Transverse colon (tissue), 4 donors: ENCODE data around the genes KDM4B, MICOS13 and CATSPERD.

- PRO-cap: unidirectional peak, minus-strand start at chr19:4917019
- RAMPAGE, long total RNA, 4 experiments: start-site peak on the minus strand in 3 of 4 experiments, at chr19:4916776-4916832 at its widest, 5 to 23 reads per replicate
Observed at GRCh38 chr19:4916267-4917339, 7.3 kb downstream of the UHRF1 start.

GRCh38 chr19:4968361-4969720 is at the start of gene KDM4B:
TSS of gene KDM4B (plus strand) at chr19:4969113.
- PRO-cap: unidirectional peak, minus-strand start at chr19:4968646; unidirectional peak, plus-strand start at chr19:4969112
- RAMPAGE, long total RNA, 4 experiments: no peak in any of the 4 experiments

DNA sequence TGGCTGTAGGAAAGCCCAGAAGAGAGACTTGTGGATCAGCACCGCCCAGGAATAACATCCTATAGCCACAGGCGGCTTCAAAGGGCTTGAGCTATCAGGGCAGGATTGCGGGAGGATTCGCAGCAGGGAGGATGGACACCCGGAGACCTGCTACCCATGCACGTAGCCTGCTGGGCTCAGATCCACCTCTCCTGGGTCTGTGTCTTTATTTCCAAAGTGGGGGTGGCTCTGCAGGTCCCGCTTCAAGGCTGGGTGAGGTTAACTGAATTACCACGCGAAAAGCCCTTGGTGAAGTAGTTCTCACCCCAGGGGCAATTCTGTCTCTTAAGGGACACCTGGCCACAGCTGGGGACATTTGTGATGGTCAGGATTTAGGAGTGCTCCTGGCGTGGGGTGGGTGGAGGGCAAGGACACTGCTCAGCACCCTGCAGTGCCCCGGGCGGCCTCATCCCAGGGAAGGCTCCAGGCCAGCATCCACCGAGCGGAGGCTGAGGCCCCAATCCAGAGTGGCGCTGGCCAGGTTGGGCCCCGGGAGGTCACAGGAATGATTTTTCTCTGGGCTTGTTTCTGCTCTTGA is 14.9 kb downstream of the KDM4B start:
- PRO-cap: no peak
- RAMPAGE, long total RNA, 4 experiments: no peak in any of the 4 experiments

GRCh38 chr19:5005750-5006358 is 36.9 kb downstream of the KDM4B start:
- PRO-cap: no peak
- RAMPAGE, long total RNA, 4 experiments: no peak in any of the 4 experiments

DNA sequence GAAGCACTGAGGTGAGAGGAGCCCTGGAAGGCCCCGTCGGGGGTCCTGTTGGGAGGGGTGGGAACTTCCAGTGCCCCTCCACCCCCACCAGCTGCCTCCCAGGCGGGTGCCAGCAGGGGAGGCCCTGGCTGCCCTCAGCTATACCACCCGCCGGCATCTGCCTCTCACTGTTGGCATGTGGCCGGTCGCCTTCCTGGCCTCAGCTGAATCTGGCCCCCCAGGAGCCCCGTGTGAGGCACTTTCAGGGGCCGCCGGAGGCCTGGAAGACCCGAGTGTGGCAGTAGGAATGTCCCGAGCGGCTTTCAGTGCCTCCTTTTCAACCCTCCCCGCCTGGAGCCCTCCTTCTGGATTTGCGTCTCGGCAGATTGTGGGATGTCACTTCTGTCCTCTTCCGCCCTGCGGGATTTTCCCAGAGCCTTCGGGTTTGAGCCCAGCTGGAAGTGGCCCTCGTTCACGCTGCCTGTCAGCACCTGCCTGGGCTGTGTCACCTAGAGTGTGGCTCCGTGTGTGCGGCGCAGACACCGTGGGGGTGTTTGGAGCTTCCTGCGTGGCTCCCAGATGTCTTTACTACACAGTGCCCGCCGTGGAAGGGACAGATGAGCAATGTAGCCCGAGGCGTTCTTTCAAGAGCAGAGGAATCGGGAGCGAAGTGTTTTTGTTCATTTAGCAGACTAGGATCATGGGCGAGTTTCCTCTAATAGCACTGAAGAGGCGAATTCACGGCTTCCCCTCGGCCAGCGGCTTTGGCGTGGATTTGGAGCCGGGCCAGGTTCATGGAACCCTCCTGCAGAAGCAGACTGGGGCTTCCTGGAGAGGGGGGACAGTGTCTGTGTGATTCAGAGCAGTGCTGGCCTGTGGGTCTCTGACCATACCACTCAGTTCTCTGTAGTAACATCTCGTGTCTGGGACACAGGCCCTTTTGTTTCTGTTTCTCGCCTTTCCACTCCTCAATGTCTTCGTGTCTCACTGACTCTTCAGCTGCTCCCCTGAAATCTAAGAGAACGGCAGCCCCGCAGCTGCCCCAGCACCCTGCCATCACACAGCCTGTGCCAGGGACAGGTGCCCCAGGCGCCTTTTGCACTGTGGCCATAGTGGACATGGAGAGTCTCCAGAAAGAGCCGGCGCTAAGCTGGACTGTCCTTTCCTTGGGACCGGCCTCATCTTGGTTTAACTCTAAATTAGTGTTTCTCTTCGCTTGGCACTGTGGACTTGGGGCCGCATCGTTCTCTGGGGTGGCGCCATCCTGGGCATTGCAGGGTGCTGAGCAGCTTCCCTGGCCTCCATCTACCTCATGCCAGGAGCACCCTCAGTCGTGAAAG is 68.0 kb downstream of the KDM4B start:
- PRO-cap: no peak
- RAMPAGE, long total RNA, 4 experiments: no peak in any of the 4 experiments

GRCh38 chr19:5060466-5061200 is 91.7 kb downstream of the KDM4B start:
- PRO-cap: no peak
- RAMPAGE, long total RNA, 4 experiments: no peak in any of the 4 experiments

GRCh38 chr19:5080072-5080784 is 111.3 kb downstream of the KDM4B start:
- PRO-cap: no peak
- RAMPAGE, long total RNA, 4 experiments: start-site peak on the plus strand in 1 of 4 experiments, at chr19:5080344-5080440 at its widest, 26 reads per replicate

DNA sequence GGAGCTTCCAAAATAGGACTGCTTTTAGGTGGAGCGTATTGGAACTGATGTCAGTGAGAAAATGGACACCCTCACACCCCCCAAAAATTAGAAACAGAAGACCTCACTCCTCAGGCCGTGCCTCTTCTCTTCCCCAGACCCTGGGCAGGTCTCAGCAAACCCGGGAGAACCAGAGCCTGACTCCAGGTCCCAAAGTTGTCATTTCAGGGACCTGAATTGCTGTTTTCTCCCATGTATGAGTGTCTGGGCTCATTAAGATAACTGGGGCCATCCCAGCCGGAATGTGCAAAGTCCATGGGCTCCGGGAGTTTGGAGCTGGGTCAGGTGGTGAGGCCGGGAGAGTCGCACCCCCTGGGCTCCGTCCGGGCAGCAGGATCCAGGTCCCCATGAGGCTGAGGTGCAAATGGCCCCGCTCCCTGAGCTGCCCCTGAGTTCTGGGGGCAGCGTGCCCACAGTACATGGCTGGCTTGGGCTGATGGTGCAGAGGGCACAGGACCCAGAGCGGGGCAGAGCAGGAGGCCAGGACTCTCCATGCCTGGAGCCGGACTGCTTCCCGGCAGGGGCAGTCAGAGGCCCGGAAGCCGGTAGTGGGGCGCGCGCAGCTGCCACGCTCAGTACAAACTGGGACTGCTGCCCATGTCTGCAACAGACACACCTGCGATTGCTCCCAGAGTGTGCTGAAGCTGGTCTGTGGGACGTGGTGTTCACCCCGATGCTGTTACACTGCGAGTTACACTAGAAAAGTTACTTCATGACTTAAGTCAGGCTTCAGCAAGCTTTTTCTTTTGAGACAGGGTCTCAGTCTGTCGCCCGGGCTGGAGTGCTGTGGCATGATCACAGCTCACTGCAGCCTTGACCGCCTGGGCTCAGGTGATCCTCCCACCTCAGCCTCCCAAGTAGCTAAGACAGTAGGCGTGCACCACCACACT is 136.0 kb downstream of the KDM4B start:
- PRO-cap: no peak
- RAMPAGE, long total RNA, 4 experiments: no peak in any of the 4 experiments

DNA sequence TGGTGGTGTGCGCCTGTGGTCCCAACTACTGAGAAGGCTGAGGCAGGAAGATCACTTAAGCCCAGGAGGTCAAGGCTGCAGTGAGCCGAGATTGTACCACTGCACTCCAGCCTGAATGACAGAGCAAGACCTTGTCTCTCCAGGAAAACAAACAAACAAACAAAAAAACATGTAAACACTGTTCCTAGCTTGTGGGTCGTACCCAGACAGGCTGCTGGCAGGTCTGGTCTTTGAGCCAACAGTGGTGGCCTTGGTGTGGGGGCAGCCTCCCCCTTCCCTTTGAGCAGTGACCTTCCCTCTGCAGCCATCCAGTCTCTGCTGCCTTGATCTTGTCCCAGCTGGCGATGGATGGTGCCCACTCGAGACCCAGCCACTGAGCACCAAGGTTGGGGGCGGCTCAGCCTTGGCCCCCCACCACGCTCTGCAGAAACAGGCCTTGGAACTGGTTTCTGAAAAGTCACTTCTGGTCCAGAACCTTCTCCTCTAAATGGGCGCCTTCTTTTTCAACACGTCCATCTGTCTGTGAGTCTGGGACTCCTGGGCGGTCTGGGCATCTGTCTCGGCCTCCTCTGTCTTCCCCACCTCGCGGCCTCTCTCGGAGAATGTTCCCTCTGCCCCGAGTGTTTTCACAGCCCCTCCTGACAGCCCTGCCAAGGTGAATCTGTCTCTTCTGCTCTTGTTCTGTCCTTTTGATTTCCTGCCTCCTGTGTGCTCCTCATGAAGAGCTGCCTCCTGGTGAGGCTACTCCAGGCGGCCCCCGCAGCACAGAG is 143.4 kb downstream of the KDM4B start:
- PRO-cap: no peak
- RAMPAGE, long total RNA, 4 experiments: no peak in any of the 4 experiments

- PRO-cap: no peak
- RAMPAGE, long total RNA, 4 experiments: start-site peak on the plus strand in 3 of 4 experiments, at chr19:5115469-5115720 at its widest, 7 to 28 reads per replicate
Observed at GRCh38 chr19:5115389-5115880, 146.5 kb downstream of the KDM4B start.

- PRO-cap: no peak
- RAMPAGE, long total RNA, 4 experiments: start-site peak on the plus strand in 2 of 4 experiments, at chr19:5118793-5119174 at its widest, 6 to 17 reads per replicate
Observed at GRCh38 chr19:5118563-5119431, 149.9 kb downstream of the KDM4B start.

GRCh38 chr19:5143297-5143962 is 174.5 kb downstream of the KDM4B start:
- PRO-cap: no peak
- RAMPAGE, long total RNA, 4 experiments: no peak in any of the 4 experiments

DNA sequence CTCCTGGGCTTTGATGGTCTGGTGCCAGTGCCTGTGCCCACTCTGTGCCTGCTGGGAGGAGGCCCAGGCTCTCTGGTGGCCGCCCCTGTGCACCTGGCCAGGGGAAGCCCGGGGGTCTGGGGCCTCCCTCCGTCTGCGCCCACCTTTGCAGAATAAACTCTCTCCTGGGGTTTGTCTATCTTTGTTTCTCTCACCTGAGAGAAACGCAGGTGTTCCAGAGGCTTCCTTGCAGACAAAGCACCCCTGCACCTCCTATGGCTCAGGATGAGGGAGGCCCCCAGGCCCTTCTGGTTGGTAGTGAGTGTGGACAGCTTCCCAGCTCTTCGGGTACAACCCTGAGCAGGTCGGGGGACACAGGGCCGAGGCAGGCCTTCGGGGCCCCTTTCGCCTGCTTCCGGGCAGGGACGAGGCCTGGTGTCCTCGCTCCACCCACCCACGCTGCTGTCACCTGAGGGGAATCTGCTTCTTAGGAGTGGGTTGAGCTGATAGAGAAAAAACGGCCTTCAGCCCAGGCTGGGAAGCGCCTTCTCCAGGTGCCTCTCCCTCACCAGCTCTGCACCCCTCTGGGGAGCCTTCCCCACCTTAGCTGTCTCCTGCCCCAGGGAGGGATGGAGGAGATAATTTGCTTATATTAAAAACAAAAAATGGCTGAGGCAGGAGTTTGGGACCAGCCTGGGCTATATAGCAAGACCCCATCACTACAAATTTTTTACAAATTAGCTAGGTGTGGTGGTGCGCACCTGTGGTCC is 183.4 kb downstream of the KDM4B start:
- PRO-cap: no peak
- RAMPAGE, long total RNA, 4 experiments: no peak in any of the 4 experiments

DNA sequence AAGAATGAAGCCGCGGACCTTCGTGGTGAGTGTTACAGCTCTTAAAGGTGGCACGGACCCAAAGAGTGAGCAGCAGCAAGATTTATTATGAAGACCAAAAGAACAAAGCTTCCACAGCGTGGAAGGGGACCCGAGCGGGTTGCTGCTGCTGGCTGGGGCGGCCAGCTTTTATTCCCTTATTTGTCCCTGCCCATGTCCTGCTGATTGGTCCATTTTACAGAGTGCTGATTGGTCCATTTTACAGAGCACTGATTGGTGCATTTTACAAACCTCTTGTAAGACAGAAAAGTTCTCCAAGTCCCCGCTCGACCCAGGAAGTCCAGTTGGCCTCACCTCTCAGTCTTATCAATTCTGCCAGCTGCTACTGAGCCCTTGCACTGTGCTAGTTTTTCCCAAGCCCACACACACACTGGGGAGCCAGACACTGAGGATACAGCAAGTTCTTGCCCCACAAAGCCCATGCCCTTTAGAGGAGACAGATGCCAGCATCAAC is 175.1 kb downstream of the PTPRS start:
- PRO-cap: no peak
- RAMPAGE, long total RNA, 4 experiments: no peak in any of the 4 experiments

DNA sequence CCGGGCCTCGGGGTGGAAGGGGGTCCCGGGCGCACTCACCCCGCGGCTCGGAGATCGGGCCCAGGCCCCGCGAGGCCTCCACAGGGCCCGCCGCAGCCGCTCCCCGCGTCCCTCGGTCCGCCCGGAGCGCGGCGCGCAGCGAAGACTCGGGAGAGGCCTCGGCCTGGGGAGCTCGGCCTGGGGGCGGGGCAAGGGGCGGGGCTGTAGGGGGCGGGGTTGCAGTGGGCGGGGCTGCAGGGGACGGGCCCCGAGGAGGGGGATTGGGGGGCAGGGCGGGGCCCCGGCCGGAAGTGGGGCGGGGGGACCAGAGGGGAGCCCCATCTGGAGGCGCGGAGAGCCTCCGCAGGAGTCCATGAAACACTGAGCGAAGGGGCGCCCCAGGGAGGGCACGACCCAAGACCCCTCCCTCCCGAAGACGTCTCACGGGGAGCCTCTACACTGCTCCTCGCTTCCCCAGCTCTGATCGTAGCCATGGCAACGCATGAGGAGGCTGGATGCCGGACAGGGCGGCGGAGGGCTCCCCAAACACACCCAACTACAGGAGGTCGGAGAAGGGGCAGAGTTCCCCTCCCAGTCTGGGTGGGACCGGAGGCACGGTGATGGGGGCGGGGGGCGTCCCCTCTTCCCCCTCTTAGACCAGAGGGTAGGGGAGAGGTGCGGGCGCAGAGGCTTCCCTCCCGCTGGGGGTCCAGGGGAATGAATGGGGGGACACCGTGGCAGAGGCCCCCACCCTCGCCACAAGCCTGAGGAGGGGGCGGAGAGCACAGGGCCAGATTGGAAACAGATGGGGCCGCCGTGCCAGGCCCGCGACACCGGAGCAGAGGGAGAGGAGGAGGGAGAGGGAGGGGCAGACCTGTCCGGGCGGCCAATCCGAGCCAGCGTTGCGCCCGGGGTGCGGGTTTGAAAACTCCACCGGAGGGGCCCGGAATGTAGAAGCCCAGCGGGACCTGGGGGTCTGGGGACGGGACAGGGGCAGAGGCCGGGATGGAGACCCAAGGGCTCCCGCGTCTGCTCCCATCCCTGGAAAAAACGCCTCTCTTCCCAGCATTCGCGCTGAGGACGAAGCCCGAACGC is 47.2 kb downstream of the PTPRS start:
- PRO-cap: bidirectional peak, plus-strand start at position 320 of the sequence, minus-strand start at position 140 of the sequence
- RAMPAGE, long total RNA, 4 experiments: start-site peak on the minus strand in 3 of 4 experiments, centred at positions 89 to 121 of the sequence, 15 to 22 reads per replicate

GRCh38 chr19:5625497-5626507 is 2.9 kb downstream of the SAFB start:
- PRO-cap: no peak
- RAMPAGE, long total RNA, 4 experiments: no peak in any of the 4 experiments

DNA sequence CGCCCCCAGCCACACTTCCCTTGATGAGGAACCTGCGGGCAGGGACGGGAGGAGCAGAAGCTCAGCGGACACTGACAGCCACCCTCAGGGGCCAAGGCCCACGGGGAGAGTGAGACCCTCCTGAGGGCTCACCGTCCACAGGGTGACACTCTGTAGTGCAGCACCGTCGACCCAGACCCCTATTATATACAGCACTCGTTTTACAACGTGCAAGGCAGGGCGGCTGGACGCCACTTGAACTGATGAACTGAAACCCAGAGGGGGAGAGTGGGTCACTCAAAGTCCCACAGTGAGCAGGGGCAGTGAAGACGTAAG is 627 bp downstream of the MICOS13 start:
- PRO-cap: no peak
- RAMPAGE, long total RNA, 4 experiments: no peak in any of the 4 experiments

DNA sequence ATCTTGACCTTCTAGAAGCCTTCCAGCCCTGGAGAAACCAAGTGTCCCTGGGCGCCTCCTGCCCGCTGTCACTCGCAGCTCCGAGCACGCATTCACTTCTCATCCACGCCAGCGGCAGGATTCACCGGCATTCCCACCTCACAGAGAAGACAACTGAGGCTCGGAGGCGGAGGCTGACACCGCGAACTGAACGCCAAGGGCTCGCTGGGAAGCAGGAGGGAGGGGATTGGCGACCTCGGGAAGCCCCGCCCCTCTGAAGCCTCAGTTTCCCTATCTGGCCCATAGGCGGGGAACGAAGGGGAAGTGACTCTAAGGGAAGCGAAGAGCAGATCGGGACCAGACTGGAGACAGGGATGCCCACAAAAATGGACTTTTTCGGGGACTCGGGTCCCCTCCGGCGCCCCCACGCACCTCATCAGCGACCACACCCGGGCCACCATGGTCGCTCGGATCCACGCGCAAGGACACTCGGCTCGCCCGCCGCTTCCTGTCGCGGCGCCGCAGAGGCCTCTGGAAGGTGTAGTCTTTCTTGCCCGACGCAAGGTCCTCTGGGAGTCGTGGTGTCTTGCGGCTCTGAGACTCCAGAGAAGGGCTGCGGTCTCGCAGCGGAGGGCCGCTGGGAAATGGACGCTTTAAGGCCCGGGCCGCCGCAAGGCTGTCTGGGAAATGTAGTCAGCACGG is at the start of gene MICOS13:
Gene MICOS13 (minus strand): TSS at position 470 of the 681 bp plus-strand sequence.
- PRO-cap: unidirectional peak, plus-strand start at position 95 of the sequence; unidirectional peak, minus-strand start at position 188 of the sequence; unidirectional peak, minus-strand start at position 418 of the sequence; unidirectional peak, minus-strand start at position 489 of the sequence
- RAMPAGE, long total RNA, 4 experiments: start-site peak on the minus strand in 4 of 4 experiments, centred at positions 457 to 485 of the sequence, 85 to 1,514 reads per replicate

- PRO-cap: bidirectional peak, plus-strand start at chr19:5720701, minus-strand start at chr19:5720639
- RAMPAGE, long total RNA, 4 experiments: no peak in any of the 4 experiments
Observed at GRCh38 chr19:5720490-5720877, at the start of gene CATSPERD. TSS of gene CATSPERD (plus strand) at chr19:5720637.

GRCh38 chr19:5915305-5915786 is 1.3 kb downstream of the CAPS start:
- PRO-cap: unidirectional peak, minus-strand start at chr19:5915370
- RAMPAGE, long total RNA, 4 experiments: no peak in any of the 4 experiments